UCH-1 (cell line): ENCODE measurements around a stretch of chr4.

DNA sequence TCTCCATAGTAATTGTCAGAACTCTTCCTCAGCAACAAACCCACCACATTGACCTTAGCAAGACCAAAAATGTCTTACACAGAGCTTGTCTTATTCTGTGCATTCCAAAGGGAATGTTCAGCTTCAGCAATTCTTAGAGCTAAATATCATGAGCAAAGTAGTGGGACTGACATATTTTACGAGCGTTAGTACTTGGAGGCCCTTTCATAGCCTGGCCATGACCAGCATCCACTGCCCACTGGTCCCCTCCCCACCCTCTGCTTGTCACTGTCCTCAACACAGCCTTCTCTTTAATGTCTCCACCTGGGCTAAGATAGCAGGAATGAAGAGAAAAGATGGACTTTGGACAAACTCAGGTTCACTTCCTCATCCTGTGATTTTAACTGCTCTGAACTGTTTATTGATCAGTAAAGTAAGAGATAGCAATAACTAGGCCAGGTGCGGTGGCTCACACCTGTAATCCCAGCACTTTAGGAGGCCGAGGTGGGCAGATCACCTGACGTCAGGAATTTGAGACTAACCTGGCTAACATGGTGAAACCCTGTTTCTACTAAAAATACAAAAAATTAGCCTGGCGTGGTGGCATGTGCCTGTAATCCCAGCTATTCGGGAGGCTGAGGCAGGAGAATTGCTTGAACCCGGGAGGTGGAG, 15.6 kb upstream of the SH3D19 start:
- RRBS: no CpG with 5 or more reads among the region's 8 CpGs

- RRBS: no CpG with 5 or more reads among the region's 25 CpGs
Measured at GRCh38 chr4:151674578-151675515, 86.0 kb downstream of the GATB start.

DNA sequence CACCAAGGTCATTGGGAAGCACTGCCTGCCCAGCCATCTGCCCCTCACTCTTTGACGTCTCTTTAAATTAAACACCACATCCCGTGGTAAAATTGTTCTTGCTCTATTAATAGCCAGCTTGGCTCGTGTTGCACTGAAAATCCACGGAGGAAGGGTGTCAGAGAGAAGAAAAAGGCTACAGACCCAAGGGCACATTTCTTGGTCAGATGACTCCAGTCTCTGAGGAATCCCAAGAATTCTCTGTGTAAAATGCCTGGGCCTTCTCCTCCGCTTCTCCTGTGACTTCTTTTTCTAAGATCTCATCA, 45.7 kb upstream of the GATB start:
- RRBS: no CpG with 5 or more reads among the region's 5 CpGs

DNA sequence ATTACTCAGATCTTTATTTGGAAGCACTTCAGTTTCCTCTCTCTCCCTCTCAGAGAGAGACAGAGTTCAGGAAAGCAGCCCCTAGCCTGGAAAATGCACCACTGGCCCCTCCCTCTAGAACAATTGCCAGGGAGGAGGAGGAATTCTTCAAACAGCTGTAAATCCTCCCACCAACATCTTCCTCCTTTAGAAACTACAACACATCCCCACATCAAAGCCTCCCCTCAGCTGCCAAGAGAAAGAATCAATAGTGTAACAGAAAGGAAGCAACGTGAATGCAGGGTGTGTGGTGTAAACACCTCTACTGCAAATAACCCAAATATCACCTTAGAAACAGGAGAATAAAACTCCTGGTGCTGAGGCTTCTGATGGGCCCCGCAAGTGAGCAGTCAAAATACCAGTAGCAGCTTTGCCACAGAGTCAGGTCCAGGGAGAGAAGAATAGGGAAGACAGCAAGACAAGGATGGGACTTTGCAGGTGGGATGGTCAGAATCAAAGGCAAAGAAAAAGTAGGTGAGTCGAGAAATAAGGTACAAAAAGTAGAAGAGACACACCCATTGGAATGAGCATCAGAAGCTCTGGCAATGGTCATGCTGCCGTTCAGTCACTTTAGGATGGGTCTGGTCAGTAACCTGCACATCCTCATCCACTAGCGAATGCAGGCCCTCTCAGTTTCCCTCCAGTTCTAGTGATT, 250.0 kb upstream of the GATB start:
- RRBS: no CpG with 5 or more reads among the region's 5 CpGs

DNA sequence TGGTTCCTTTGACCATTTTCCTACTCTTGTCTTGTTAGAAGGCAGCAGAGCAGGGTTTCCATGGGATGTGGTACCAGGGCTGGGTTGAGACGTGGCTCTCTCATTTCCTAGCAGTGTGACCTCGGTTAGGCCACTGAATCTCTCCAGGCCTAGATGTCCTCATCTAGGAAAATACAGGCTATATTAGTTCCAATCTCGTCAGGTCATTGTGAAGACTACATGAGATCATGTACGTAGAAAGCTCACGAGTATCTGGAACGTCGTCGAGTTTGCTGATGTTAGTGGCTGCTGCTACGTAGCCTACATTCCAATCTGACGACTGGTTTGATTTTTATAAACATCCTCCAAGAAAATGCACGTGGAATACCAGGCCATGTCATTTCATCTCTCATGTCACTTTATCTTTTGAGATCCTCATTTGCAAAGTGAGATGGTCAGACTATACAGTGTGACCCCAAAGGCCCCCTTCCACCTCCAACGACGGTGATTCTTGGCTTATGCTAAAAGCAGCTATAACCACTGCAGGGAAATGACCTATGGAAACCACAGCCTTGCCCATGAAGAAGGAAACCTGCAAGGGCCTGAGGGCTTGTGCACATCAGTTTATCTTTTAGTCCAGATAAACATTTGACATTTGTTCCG, 278.4 kb upstream of the GATB start:
- RRBS: no CpG with 5 or more reads among the region's 14 CpGs

- RRBS: no CpG with 5 or more reads among the region's 41 CpGs
Measured at GRCh38 chr4:152045646-152046607, 285.1 kb upstream of the GATB start.

- RRBS: no CpG with 5 or more reads among the region's 3 CpGs
Measured at GRCh38 chr4:152353169-152353368, 182.8 kb downstream of the FBXW7 start.

- RRBS: no CpG with 5 or more reads among the region's 4 CpGs
Measured at GRCh38 chr4:152448641-152449277, 87.1 kb downstream of the FBXW7 start.

GRCh38 chr4:152591331-152591953, 55.5 kb upstream of the FBXW7 start:
- RRBS: no CpG with 5 or more reads among the region's 16 CpGs

GRCh38 chr4:152643300-152643695, 36.5 kb downstream of the TMEM154 start:
- RRBS: no CpG with 5 or more reads among the region's 2 CpGs

DNA sequence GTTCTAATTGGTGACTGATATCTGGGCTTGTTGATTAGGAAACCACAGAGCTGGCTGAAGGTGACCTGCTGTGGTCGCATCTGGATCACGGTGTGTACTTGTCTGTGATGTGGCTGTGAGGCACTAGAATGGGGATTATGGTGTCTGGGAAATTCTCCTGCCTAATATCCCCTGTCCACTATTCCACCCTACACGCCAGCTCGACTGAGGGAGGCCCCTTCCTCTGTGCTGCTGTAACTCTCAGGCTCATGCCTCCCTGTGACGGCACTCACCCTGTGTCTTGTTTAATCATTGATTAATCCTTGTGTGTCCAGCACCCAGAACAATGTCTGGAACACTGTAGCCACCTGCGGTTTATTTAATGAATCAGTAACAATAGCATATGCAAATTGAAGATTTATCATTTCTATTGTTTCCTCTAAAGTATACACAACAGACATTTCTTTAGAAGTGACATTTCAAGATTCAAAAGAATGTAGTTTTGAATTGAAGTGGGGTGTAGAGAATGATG, 14.8 kb upstream of the TRIM2 start:
- RRBS: no CpG with 5 or more reads among the region's 6 CpGs

GRCh38 chr4:153204048-153204334, 252 bp upstream of the TRIM2 start:
- RRBS: no CpG with 5 or more reads among the region's 5 CpGs

DNA sequence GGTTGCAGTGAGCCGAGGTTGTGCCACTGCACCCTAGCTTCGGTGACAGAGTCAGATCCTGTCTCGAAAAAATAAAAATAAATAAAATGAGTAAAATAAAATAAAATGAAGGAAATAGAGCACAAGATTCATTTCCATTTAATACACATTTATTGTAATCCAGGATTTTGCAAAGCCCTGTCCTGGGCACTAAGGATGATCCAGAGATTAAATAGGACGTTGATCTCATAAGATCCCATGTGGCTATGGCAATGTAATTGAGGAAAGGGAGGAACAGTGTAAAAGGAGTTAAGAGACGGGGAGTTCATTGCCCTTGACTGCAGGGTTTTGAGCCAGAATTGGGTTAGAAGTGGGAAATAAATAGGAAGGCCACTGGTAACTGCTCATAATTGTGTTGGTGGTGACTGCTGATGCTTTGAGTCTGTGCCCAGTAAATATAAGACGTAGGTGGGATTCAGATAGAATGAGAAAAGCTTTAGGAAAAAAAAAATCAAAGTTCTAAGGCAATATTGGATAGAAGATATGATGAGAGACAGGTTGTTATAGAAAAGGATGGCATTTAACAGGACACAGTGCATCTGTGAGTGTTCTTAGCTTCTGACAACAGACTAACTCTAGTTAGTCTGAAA, 15.7 kb downstream of the TRIM2 start:
- RRBS: no CpG with 5 or more reads among the region's 6 CpGs

DNA sequence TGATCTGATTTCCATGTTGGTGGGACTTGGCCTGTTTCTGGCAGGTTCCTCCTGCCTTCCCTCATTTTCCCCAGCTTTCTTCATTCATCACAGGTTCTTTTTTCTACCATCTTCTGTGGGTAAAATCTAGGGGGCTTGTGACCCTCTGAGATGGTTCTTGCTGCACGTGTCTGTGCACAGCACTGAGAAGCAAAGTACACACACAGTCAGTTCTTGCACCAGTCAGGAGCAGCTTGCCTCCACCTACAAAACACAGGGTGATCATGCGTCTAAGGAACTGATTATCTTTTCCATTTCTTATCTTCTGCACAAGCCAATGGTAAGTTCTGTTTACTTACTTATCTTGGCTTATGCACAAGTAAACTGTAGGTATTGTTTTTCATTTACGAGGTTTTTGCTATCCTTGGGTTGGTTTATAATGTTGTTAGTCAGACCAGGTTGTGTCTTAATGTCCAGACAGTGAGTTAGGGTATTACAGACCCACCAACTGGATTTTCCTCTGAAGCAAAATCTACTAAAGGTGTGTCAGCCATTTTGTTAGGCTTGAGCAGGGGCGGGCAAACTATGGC, 40.7 kb downstream of the TRIM2 start:
- RRBS: no CpG with 5 or more reads among the region's 4 CpGs

DNA sequence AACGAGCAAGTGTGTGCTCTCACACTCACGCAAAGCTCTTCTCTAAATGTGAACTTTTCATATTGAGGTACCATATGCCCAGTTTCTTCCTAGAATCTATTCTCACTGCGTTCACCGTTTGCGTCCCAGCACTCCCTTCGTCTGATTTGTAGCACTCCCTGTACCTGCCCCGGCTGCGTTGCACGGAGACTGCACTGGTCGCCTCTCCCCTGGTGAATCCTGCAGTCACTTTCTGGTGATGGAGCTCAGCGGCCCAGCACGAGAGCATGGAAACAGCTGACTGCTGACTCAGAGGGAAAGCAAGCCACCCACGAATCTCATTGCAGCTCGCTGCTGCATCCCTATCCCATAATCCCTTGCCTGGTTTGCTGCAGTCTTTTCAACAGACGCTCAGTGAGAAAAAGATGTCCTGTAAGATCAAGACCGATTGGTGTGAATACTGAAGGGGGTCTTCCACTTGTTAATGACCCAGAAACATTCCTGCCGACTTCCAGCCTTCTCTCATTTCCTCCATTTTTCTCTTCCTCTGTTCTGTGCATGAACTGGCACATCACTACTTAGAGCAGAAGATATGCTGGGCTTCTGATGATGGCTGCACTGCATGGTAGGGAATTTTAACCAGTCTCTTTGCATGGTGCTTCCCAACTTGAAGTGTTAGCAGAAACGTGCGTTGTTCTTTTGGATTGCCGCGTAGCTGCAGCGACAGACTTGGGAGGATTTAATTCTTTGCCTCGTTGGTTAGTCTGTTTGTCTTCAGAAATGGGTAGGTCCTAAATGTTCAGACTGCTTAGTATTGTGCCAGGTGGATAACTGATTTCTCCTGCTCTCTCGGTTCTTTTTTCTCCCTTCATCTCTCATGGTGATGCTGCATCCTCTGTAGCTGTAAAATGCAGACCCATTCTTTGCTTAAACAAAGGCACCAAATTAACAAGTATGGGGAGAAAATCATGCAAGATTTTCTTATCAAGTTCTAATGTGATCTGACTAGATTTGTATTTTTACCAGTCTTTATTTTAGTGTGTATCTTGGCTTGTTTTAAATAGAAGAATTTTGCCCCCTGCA, 53.1 kb downstream of the TRIM2 start:
- RRBS: no CpG with 5 or more reads among the region's 24 CpGs

- RRBS: 81% methylated on average over 4 of the region's 39 CpGs
Measured at GRCh38 chr4:153294887-153295721, 49.4 kb upstream of the MND1 start.

GRCh38 chr4:153465544-153466262, 457 bp upstream of the TMEM131L start:
- RRBS: 10% methylated on average over 26 of the region's 59 CpGs

DNA sequence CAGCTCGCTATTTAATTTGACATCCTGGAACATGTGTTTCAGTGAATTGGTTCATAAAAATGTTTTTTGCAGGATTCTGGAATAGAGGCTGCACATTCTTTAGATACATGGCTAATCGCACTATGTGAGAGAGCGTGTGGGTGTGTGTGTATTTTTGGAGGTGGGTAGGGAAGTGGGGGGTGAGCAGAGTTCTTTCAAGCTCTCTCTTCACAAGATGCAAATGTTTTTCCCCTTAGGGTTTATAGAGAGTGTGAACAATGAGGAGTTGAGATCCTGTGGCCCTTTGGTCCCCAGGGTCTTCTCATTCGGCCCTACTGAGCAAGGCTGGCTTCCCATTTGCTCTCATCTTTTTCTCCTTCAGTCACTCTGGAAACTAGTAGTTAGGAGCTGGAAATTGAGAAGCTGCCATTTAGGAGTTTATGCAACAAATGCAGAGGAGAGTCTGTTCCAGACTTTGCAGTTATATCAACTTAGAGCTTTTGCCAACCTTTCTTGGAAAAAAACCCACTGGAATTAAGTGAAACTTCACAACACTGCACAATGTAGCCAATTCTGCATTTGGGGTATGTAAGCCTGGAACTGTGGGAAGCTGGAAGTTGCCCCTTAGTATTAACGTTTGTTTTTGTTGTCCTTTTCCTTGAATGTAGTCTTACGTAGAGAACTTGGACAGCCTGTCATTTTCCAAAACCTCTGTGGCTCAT, 32.4 kb downstream of the TMEM131L start:
- RRBS: no CpG with 5 or more reads among the region's 6 CpGs

DNA sequence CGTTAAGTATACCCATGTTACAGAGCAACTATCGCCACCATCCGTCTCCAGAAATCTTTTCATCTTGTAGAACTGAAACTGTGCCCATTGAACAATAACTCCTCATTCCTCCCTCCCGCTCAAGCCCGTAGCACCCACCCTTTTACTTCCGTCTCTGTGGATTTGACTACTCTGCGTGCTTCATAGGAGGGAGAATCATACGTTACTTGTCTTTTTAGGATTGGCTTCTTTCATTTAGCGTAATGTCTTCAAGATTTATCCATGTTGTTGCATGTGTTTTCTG, 55.4 kb downstream of the TMEM131L start:
- RRBS: no CpG with 5 or more reads among the region's 9 CpGs